HEK293 (cell line): Measurements from ENCODE around the genes EMILIN3 and FITM2.

DNA sequence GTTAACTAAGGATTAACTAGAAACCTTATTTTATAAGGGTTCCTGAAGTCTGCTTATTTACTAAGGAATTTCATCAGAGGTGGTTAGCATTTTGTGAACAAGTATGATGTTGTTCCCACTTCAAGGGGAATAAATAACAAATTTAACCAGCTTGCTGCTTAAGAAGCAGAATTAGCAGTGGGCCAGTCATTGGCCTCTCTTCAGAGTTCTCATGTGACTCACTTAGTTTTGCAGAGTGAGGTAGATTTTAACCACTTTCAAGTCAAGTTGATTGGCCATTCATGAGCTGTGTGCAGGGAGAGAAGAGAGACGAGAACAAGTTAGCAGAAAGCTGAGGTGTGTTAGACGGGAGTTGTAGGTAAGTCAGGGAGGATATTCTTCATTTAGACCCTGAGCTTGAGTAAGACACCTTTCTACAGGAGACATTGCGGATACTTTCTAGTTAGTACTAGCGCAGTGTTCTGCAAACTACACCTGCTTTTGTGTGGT, 18.1 kb downstream of the TOP1 start:
- PRO-cap = no peak
- RRBS, 2 experiments = no CpG with 5 or more reads among the region's 4 CpGs

- PRO-cap = no peak
- RRBS, 2 experiments = no CpG with 5 or more reads among the region's 4 CpGs
Measured at GRCh38 chr20:41113874-41114135, 23.5 kb upstream of the PLCG1 start.

DNA sequence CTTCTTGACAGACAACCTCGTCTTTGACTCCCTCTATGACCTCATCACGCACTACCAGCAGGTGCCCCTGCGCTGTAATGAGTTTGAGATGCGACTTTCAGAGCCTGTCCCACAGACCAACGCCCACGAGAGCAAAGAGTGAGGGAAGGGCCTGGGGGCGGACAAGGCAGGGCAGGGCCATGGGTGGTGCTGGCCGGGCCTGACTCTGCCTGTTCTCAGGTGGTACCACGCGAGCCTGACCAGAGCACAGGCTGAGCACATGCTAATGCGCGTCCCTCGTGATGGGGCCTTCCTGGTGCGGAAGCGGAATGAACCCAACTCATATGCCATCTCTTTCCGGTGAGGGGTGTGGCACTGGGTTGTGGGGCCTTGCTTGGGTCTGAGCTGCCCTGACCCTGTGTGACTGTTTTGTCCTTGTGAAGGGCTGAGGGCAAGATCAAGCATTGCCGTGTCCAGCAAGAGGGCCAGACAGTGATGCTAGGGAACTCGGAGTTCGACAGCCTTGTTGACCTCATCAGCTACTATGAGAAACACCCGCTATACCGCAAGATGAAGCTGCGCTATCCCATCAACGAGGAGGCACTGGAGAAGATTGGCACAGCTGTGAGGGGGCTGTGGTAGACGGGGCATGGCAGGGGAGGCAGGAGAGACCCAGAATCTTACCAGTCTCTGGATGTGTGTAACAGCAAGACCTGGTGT, 29.1 kb downstream of the PLCG1 start:
- PRO-cap = unidirectional peak, plus-strand start at position 574 of the sequence
- RRBS, 2 experiments = no CpG with 5 or more reads among the region's 24 CpGs

- PRO-cap = no peak
- RRBS, 2 experiments = no CpG with 5 or more reads among the region's 4 CpGs
Measured at GRCh38 chr20:41284408-41285311, 32.9 kb downstream of the ZHX3 start.

DNA sequence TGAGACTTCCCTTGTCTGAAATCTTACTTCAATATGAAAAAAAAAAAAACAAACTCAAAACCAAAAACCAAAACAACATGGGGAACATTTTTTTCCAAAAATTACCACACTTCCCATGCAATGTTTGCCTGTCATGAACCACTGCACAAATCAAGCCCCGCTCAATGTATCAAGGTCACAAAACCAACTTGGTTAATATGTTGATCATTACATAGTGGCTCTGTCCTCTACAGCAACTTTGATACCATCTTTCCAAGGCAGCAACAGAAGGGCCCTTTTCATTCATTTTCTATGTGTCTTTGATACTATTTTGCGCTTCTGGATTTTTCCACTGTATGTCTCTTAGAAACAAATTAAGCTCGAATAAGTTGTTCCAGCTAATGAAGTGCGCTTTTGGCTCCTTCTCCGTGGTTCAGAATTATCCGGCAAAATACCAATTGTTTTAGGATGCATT, 1.5 kb downstream of the ZHX3 start:
- PRO-cap = no peak
- RRBS, 2 experiments = no CpG with 5 or more reads among the region's 6 CpGs

DNA sequence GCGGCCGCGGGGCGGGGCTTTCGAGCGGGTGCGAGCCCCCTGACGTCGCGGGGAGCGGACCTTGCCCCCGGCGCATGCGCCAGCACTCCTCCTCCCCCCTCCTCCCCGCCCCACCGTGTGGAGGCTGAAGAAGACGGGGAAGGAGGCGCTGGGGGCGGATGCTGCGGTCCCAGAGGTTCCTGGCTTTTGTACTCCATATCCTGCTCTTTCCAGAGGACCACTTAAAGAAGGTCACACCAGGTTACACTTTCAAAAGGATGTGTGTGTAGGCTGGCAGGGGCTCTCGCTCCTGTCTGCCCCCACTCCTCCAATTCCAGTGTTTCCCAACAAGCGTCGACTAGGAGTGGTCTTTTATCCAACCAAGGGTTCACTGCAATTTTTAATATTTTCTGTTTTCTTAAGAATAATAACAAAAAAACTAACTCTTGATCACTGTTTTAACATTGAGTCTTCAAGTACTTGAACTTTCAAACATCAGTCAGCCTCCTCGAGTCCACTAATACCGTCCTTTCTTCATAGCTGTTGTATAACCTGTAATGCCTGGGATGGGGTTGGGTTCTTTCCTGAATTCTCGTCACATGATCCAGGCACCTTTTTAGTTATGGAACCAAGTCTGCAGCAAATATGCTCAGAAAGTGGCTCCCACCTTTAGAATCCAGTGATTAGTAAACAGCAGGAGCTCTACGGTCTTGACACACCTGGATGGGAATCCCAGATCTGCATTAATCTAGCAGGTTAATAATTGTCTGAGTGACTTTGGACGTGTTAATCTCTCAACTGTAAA, 475 bp upstream of the ZHX3 start:
- PRO-cap = bidirectional peak, plus-strand start at position 118 of the sequence, minus-strand start outside the sequence
- RRBS, 2 experiments = no CpG with 5 or more reads among the region's 28 CpGs

- PRO-cap = bidirectional peak, plus-strand start at chr20:41366935, minus-strand start at chr20:41366818; bidirectional peak, plus-strand start at chr20:41367045, minus-strand start at chr20:41367049
- RRBS, 2 experiments = 10% methylated on average over 22 of the region's 77 CpGs
Measured at GRCh38 chr20:41366629-41367339, at the start of gene EMILIN3. EMILIN3 (minus strand) TSS chr20:41366818.

GRCh38 chr20:41414972-41415647, 48.5 kb upstream of the EMILIN3 start:
- PRO-cap = no peak
- RRBS, 2 experiments = no CpG with 5 or more reads among the region's 11 CpGs

DNA sequence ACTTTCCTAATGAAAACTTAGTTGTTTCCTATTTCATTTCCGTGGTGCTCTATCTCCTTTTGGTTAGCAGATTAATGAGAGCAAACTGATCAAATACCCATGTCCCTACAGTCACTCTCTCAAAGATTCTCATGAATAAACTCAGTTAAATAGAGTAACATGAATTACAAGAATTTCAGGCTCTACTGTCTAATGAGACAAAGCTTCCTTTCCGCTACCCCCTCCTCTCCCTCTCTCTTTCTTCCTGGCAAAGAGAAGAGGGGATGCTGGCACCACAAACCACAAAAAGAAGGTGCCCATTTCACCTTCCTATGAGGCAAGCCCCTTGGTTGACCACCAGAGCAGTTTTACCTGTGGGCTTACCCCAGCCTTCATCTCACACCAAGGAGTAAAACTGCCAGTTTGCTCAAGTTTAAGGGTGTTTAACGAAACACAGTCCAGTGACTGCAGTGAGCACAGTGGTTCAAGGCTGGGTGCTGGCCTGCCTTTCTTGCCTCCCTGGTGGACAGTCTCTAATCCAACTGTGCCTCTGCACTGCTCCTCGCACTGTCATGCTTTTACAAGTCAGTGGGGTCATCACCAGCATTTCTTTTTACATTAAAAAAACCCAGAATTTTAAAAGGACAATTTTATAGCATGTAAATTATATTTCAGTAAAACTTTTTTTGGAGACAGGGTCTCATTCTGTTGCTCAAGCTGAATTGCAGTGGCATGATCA, 16.0 kb downstream of the CHD6 start:
- PRO-cap = no peak
- RRBS, 2 experiments = no CpG with 5 or more reads among the region's 4 CpGs

DNA sequence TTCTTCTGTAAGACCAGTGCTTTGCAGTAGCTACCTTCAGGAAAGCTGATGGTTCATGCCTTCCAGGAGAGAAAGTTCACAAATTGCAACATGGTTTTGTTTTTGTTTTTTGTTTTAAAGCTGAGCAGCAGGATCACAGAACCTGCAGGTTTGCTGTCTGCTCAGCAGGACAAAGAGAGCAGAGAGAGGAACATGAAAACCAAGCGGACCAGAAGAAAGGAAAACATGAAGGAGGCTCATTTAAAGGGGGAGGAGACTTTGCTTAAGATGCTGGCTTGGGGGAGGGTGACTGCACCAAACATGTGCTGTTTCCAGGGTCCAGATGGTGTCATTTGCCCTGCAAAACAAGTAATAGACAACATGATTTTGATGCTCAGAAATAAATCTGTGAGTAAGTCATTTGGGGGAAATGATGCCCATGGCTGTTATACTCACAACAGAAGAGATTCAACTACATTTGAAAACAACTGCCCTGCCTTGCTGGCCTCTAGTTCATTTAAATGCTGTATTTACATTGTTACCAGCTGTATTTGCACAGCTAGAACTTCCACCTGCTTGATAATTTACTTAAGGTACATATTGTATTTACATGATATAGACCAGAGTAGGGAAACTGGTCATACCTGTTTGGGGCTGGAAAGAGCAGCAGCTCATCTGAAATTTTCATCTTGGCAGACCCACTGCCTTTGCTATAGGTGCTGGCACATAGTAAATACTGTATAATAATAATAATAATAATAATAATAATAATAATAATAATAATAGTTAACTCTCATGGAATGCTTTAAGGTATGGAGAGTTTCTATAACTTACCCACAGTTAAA, 32.2 kb upstream of the CHD6 start:
- PRO-cap = no peak
- RRBS, 2 experiments = no CpG with 5 or more reads among the region's 1 CpG

- PRO-cap = no peak
- RRBS, 2 experiments = no CpG with 5 or more reads among the region's 4 CpGs
Measured at GRCh38 chr20:43844685-43845437, 69.8 kb upstream of the TOX2 start.

DNA sequence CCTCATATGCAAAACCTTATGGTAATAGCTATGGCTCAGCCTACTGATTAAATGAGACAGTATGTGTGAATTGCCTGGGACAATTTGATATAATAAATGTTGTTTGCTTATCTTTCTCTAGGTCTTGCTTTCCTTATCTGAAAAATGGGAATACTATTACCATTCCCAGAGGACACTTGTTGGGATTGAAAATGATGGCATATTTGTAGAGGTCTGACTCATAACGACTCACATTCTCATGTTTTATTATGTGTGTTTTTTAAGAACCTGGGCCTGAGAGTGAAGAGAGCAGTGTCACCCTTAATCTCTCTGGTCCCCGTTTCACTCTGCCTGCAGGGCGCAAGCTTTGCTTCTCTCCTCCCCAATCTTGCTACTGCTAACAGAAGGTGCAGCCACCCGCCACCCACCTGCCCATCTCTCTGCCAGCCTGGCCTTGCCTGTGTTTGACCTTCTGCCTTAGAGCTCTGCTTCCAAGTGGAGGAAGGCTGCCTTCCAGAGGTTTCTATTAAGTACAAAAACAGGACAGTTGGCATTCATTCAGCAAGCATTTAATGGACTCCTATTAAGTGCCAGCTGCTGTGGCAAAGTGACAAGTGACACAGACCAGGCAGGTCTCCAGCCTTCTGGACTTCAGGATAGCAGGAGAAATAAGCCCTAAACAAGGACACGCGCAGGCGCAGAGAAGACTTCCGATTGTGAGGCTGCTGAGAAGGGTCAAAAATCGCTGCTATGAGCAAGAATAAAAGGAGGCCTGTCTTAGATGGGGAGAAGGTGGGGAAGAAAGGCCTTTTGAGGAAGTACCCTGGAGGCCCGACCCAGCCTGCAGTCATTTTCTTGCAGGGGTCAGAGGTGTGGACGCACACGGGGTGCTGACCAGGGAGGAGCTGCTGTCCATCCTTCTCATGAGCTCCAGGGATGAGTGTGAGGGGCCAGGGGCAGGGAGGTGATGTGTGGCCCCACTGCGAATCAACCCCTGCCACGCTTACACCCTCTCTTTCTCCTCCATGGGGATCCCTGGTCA, 112.5 kb downstream of the JPH2 start:
- PRO-cap = no peak
- RRBS, 2 experiments = no CpG with 5 or more reads among the region's 14 CpGs

GRCh38 chr20:44207819-44208576, 2.6 kb downstream of the OSER1 start:
- PRO-cap = no peak
- RRBS, 2 experiments = no CpG with 5 or more reads among the region's 9 CpGs

GRCh38 chr20:44311008-44311638, at the start of gene FITM2:
FITM2 (minus strand) TSS chr20:44311202.
- PRO-cap = bidirectional peak, plus-strand start at chr20:44311318, minus-strand start at chr20:44311202
- RRBS, 2 experiments = 1 to 2% methylated on average over 17 of the region's 49 CpGs

GRCh38 chr20:44406510-44407174, 51.1 kb downstream of the HNF4A start:
- PRO-cap = no peak
- RRBS, 2 experiments = no CpG with 5 or more reads among the region's 9 CpGs

- PRO-cap = no peak
- RRBS, 2 experiments = no CpG with 5 or more reads among the region's 10 CpGs
Measured at GRCh38 chr20:44429600-44430111, 46.0 kb upstream of the TTPAL start.

DNA sequence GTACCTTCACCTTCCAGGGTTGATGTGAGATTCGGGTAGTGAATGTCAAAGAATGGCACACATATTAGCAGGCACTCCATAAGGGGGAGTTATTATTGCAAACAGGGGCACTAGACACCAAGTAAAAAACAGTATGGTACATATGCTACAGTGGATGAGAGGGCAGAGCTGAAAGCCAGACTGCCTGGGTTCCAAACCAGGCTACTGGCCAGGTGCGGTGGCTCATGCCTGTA, 7.8 kb upstream of the TTPAL start:
- PRO-cap = no peak
- RRBS, 2 experiments = no CpG with 5 or more reads among the region's 2 CpGs

- PRO-cap = no peak
- RRBS, 2 experiments = no CpG with 5 or more reads among the region's 4 CpGs
Measured at GRCh38 chr20:44492422-44492908, 16.8 kb downstream of the TTPAL start.

DNA sequence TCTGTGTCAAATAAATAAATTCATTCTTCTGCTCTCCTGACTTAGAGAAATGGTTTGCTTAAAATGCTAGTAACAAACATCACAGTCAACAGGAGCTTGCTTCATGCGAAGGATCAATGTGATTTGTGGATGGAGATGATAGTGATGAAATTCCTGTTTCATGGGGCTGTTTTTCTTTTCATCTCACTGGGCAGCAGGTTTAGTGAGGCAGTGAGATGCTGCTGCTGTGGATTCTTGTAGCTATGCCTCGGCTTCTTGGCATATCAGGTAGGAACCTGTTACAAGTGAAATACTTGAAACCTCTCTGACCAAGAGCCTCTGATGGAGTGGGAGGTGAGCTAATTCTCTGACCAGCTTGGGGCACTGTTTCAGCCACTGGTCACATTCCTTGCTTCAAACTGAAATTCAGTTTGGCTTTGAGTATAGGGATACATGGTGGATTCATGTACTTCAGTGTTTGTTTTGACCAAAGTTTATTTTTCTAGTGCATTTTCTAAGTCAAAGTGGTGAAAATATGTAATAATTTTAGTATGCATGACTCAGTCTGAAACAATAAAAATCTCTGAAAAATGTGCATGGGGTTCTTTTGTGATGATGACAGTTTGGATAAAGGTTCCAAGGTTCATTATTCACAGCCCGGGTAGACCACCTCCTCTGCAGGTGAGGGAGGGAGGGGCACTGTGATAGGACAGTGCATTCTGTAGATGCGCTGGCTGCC, 18.5 kb downstream of the TTPAL start:
- PRO-cap = no peak
- RRBS, 2 experiments = no CpG with 5 or more reads among the region's 4 CpGs

GRCh38 chr20:44501090-44501665, 20.7 kb downstream of the SERINC3 start:
- PRO-cap = no peak
- RRBS, 2 experiments = no CpG with 5 or more reads among the region's 9 CpGs